HT-29 (cell line): ENCODE data around the genes LLPH and SLC35E3.

DNA sequence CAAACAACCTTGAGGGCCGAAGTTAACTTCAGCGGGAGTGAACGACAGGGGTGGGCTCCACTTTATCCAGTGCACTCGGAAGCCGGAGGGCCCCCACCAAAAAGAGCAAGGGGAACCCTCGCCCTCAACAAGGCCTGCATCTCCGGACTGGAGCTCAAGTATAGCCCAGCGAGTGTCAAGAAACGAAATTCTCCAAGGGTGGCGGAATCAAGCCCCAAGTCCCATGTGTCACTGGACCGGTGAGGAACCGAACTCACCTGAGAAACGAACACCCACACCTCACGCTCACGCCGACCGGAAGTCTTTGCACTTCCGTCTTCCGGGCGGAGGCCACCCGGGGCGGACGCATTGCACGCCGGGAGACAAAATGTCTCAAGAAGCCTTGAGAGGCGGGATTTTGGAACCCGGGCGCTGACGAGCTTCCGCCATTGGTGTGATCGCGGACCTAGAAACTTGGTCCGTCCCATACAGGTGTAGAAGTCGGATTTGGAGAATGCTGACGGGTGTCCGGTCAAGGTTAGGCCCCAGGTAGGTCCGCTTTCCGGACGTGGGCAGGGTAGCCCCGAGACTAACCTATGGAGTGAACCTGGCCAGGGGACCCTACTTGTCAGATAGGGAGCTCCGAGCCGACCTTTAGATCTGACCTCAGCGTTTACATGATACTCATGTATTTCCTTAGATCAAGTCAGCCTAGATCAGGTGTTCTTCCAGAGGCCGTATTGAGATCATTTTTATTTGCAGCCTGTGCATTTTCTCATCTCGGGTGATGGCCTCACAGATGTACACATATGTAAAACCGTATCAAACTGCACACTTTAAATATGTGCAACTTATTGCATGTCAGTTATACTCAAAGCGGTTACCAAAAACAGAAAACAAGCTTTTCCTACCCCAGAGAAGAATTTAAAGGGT is at the start of gene LLPH:
Gene LLPH, minus strand, starts transcription at position 303 of the 912 bp plus-strand sequence.
- RAMPAGE, long total RNA = start-site peak on the minus strand centred at position 291 of the sequence, 25 bp wide, 80 and 119 reads in 2 replicates

GRCh38 chr12:66144987-66145472 is 14.5 kb upstream of the LLPH start:
- RAMPAGE, long total RNA = no peak

- RAMPAGE, long total RNA = no peak
Observed at GRCh38 chr12:66200501-66201109, 11.6 kb downstream of the IRAK3 start.

GRCh38 chr12:66286034-66286381 is 16.3 kb upstream of the HELB start:
- RAMPAGE, long total RNA = no peak

- RAMPAGE, long total RNA = no peak
Observed at GRCh38 chr12:66392303-66392874, 90.1 kb downstream of the HELB start.

GRCh38 chr12:66849667-66850172 is 170.8 kb upstream of the GRIP1 start:
- RAMPAGE, long total RNA = no peak

DNA sequence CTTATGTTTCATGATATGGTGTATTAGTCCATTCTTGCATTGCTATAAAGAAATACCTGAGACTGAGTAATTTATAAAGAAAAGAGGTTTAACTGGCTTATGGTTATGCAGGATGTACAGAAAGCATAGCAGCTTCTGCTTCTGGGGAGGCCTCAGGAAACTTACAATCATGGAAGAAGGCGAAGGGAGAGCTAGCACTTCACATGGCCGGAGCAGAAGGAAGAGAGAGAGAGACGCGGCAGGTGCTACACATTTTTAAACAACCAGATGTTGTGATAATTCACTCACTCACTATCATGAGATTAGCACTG is 195.5 kb upstream of the GRIP1 start:
- RAMPAGE, long total RNA = no peak

DNA sequence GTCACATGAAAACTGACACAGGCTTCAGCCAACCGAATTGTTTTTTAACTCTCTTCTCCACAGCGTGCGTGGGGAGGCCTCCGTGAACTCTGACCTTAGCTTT is 108 bp upstream of the CAND1 start:
- RAMPAGE, long total RNA = no peak

DNA sequence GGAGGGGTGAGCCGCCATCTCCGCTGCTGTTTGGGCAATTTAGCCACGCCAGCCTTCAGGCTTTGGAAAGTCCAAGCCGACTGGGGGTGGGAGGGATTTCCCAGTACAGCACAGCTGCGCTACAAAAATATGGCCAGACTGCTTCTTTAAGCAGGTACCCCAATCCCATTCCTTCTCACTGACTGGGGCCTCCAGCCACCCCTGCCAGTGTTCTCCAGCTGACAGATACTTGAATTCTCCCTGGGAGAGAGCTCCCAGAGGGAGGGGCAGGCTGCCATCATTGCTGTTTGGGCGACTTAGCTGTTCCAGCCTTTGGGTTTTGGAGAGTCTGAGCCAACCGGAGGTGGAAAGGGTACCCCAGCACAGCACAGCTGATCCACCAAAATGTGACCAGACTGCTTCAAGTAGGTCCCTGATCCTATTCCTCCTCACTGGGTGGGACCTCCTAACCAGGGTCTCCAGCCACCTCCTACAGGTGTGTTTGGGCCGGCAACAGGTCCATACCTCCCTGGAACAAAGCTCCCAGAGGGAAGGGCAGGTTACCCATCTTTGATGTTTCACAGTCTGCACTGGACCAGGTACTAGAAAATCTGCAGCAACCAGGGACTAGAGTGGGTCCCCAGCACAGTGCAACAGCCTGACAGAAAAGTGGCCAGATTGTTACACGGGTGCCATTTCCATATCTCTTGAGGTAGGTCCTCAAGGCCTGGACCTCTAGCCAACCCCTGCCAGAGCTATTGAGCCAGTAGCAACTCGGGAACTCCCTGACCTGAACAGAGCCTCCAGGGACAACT is 53.8 kb downstream of the CAND1 start:
- RAMPAGE, long total RNA = no peak

DNA sequence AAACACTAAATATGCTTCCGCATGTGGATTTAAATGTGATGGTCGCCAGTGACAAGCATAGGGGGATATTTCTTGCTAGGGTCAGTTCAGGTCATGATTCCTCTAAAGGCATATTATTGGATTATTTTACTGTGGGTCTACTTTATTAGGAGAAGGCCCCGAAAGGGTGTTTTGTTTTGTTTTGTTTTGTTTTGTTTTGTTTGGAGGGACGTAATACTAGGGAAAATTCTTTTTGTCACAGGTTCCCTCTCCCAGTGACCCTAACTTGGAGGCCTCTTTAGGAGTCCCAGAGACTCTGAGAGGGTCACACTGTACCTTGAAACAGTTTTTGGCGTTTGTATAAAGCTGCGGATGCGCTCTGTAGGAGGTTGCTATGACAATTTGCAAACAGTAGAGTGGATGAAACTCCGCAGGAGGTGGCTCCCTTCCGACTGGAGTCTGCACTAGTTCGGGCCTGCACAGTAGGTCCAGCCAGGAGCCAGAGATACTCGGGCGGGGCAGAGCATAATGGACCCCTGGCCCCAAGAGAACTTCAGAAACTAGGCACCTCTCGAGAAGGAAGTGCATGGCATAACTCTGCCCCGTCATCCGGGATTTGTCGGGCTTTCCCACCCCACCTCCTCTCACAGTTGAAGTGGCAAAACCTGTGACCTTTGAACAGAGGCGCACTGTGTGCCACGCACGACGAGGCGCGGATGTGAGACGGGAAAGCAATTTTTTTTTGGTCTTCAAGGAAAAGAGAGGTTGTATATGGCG is 1.3 kb upstream of the DYRK2 start:
- RAMPAGE, long total RNA = no peak

DNA sequence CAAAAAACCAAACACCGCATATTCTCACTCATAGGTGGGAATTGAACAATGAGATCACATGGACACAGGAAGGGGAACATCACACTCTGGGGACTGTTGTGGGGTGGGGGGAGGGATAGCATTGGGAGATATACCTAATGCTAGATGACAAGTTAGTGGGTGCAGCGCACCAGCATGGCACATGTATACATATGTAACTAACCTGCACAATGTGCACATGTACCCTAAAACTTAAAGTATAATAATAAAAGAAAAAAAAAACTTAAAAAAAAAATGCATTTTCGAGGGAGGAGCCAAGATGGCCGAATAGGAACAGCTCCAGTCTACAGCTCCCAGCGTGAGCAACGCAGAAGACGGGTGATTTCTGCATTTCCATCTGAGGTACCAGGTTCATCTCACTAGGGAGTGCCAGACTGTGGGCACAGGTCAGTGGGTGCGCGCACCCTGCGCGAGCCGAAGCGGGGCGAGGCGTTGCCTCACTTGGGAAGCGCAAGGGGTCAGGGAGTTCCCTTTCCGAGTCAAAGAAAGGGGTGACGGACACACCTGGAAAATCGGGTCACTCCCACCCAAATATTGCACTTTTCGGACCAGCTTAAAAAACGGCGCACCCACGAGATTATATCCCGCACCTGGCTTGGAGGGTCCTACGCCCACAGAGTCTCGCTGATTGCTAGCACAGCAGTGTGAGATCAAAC is 251.5 kb downstream of the DYRK2 start:
- RAMPAGE, long total RNA = no peak

DNA sequence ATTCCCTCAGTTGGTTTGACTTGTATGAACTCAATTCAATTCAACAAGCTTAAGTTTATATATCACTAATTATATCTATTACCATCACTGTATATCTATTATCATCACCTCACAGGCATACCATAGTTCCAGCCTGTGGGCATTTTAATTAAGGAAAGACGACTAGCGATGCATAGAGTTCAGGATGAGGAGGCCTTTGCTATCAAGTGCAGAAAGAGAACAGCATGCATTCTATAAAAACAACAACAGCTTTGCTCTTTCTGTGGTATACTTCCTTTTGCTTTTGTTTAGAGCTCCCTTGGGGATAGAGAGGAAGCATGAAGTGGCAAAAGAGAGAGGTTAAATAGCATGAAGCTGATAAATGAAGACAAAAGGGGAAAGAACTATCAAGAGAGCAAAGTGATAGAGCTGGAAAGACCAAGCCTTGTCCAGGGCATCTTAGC is 146.9 kb downstream of the IFNG start:
- RAMPAGE, long total RNA = no peak

- RAMPAGE, long total RNA = no peak
Observed at GRCh38 chr12:68135937-68136453, 23.5 kb downstream of the IFNG start.

DNA sequence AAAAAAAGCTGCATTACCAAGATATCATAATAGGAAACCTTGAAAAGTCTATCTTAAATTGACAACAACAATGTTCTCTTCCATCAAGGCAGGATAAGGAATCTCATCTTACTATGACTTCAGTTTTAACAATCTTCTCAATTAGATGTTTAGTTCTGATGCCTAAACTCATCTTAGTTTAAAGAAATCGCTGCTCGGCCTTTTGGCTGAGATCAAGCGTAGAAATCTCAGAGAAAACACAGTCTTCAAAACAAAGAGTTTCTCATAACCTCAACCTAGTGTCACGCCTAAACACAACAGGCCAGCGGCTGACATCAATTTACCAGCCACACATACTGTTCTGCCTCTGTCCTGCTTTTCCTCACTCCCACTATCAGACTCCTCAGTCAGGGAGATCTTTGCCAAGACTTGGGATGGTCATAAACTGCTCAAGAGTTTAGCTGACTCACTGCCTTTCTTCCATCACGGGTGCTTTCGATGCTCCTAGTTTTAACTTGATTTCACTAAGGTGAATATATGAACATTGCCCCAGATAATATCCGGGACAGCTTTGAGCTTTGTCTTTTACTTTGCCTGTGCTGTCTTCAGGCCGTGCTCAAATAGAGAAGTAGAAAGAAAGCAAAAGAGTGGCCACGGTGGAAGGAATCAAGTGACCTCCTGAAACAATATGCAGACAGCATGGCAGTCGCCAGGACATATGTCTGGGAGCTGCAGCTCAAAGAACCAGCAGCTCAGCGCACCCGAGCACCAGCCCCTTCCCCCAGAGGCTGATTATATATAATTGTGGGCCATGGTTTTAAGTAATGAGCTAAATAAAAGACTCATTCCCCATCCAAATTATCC is 12.2 kb downstream of the MDM1 start:
- RAMPAGE, long total RNA = no peak

- RAMPAGE, long total RNA = no peak
Observed at GRCh38 chr12:68462975-68463313, 130.8 kb upstream of the MDM1 start.

DNA sequence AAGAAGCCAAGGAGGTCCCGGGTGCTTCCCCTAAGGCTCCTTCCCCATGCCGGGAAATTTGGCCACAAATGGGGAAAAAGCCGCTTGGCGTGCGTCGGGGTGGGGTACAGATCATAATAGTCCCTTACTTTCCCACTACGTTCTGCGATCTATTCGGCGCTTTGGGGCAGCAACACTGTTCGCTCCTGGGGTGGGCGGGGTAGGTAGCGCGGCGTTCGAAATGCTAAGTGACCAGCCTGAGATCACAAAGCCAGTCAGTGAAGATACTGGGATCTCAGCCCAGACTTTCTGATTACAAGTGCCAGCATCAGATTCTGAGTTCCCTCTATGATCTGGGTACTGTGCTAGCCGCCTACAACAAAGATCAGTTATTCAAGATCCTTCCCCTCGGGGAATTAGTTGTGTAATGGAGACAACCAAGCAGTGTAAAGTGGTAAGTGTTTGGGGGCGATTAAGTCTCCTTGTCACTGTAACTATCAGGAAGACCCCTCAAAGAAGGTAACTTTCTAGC is 436 bp downstream of the NUP107 start:
- RAMPAGE, long total RNA = no peak

GRCh38 chr12:68745708-68746489 is at the start of gene SLC35E3:
Gene SLC35E3, plus strand, starts transcription at chr12:68746176.
- RAMPAGE, long total RNA = no peak

DNA sequence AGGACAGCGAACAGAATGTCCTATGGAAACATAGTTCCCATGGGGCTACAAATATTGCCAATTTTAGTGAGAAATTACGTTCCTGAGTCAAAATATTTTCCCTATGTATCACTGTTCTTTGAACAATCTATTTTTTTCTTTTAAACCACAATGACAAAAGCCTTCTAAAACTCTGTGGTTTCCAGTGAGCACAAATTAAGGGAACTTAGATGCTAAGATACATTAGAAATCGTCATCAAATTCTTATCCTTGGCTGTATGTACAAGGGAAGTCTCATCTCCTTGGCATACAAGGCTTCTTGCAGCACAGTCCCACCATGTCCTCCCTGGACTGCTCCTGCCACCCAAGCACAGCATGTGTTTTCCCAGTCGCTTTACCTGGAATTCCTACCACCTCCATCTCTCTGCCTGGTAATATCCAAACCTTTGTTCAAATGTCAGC is 17.9 kb downstream of the CPM start:
- RAMPAGE, long total RNA = no peak

DNA sequence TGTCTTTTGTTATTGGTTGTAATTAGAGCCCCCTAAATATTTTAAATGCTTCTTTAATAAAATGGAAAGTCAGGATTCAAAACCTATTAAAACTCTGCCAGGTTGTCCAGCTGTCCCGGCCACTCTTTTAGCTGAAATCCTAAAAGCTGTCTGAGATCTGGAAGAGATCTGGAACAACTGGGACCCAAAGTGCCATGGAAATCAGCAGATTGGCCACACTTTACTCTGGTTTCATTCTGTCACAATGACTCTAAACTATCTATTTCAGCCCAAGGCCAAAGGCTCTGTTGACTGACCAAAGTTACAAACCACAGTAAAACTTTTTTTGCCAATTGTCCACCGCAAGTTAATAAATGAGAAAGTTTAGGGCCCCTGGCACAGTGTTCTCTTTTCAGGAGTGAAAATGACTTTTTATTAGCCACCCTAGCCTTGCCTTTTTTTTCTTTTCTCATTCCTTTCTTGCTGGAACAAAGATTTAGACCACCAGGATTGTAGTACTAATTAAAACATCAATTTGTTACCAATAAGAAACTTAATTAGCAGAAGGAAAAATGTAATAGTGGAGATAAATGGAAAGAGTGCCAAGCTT is 113.4 kb upstream of the CPM start:
- RAMPAGE, long total RNA = no peak

DNA sequence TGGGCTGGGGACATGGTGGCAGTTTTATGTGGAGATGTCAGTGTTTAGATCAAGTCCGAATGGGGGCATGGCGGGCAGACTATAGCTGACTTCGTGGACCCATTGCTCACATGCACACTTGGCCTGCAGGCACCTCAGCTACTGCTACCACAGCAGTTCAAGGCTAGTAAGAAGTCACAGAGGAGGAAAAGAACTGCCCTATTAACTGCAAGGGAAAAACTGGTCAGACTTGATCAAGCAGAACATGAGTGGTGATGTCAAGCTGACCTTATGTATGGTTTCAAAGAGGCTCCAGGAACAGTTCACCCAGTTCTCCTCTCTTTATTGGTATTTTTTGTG is 30.2 kb upstream of the FRS2 start:
- RAMPAGE, long total RNA = no peak